SK-N-MC (cell line): ENCODE measurements around a stretch of chr17.

- RRBS, result 2% methylated on average over 18 of the region's 77 CpGs
Measured at GRCh38 chr17:9002778-9003446, 18.4 kb upstream of the NTN1 start.

GRCh38 chr17:9028299-9028774, 7.0 kb downstream of the NTN1 start:
- RRBS, result no CpG with 5 or more reads among the region's 7 CpGs

GRCh38 chr17:9184957-9185690, 163.8 kb downstream of the NTN1 start:
- RRBS, result no CpG with 5 or more reads among the region's 15 CpGs

DNA sequence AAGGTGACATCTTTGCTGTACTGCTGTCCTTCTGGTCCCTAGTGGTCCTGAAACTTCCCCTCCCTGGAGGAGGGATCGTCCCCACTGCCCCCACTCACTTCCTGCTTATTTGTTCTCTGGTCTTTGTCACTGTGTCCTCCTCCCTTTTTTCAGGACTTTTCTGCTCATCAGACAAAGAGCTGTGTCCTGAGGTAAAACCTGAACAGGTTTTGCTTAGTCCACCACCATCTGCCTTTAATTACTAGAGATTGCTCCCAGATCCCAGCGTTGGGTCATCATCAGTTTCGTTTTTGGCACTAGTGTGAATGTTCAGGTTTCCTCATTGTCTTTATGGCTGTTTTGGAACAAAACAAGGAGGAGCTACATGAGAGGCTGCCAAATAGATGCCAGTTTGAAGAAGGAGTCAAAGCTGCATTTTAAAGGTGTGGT, 195.8 kb downstream of the NTN1 start:
- RRBS, result no CpG with 5 or more reads among the region's 3 CpGs

- RRBS, result no CpG with 5 or more reads among the region's 10 CpGs
Measured at GRCh38 chr17:9646273-9646783, 1.0 kb downstream of the USP43 start.

- RRBS, result no CpG with 5 or more reads among the region's 10 CpGs
Measured at GRCh38 chr17:9684805-9685394, 39.6 kb downstream of the USP43 start.

GRCh38 chr17:10014126-10014743, 109.2 kb upstream of the RCVRN start:
- RRBS, result no CpG with 5 or more reads among the region's 13 CpGs

DNA sequence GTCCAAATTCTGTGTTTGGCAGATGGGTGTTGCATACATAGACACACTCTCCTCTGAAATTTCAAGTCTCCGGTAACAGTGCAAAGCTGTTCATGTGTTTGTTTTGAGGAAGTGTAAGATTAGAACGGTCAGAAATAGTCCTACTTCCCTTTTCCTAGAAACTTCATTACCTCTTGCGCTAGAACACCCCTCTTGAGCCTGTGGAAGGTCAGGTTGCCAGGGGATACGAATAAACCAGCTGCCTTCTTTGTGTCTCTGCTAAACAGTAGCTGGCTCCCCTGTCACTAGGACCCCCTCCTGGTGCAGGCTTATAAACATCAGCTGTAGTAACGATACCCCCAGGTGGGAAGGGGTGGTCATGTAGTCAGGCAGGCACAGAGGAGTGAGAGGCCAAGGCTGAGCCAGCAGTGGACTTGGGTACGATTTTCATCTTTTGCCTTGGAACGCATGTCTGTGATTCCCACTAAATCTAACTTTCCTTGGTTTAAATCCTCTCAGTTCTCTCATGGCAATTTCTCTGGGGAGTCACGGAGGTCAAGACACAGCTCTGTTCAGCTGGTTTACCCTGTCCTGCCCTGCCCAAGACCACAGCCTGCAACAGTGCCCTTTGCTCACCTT, 113.5 kb upstream of the RCVRN start:
- RRBS, result no CpG with 5 or more reads among the region's 8 CpGs

DNA sequence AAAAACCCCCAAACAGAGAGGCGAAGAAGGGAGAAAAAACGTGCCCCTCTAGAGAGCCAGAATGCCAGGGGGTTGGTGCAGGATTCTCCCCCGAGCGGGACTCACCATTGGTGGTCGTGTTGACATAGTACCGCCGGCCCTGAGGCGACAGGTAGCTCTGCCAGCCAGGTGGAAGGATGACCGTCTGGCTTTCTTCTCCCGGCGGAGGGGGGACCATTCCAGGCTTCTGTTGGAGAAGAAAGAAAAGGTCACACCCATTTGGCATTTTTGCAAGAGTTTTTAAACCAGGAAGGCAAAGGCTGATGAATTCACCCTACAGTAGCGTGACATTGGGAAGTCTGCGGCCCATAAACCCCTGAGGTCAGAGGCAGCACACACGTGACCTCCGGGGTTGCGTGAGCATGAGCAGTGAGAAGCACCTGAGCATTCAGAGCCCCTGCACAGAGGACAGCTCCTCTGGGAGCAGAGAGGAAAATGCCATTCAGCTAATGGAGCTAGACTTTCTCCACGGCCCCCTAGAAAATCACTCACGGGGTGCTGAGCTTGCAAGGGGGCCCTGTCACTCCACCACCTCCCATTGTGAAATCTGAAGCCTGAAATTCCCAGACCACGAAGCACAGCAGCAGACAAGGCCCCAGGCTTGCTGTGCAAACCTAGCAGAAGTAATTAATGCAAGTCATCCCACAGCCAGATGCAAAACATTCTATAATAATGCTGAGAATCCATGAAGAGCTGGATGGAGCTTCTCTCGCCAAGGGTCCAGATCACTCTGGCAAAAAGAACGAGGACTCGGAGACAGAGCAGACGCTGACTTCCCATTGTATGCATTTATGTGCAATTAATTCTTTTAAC, 114.8 kb upstream of the RCVRN start:
- RRBS, result 34% methylated on average over 4 of the region's 23 CpGs

DNA sequence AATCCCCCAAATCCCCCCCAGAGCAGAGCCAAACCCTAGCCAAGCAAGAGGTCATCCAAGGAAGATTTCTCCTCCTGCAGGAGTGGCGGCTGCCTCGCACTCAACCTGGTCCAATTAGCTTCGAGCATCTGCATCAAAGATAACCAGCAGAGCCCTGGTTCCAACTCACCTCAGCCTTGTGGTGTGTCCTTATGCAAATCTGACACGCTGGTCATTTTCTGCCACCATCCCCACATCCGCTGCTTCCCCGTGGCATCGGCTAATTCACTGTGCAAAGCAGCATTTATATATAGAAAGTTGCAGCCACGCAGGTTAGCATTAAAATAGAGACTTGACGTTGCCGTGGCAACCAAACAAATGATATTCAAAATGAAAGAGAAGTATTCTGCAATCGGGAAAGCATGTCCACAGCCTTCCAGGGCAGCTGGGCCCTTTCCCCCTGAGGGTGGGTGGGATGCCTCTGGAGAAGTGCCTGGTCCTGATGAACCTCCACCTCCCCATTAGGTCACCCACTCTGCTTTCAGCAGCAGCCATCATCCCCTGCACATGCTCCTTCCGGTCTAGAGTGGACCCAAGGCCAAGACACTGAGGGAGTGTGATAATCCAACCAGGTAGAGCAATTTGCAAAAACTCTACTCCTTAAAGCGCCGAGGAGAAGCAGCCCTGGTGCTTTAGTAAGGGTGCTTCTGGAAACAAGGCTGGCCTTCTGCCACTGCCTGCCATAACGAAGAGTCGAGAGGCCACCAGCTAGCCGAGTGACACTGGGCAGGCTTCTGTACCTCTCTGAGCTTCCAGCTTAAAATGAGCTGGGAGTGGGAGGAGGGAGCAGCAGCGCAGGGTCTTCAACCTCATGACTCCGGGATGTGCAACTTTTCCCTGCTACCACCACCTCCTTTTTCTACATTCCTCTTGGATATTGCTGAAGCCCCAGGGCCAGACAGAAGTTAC, 138.6 kb downstream of the GAS7 start:
- RRBS, result no CpG with 5 or more reads among the region's 19 CpGs

DNA sequence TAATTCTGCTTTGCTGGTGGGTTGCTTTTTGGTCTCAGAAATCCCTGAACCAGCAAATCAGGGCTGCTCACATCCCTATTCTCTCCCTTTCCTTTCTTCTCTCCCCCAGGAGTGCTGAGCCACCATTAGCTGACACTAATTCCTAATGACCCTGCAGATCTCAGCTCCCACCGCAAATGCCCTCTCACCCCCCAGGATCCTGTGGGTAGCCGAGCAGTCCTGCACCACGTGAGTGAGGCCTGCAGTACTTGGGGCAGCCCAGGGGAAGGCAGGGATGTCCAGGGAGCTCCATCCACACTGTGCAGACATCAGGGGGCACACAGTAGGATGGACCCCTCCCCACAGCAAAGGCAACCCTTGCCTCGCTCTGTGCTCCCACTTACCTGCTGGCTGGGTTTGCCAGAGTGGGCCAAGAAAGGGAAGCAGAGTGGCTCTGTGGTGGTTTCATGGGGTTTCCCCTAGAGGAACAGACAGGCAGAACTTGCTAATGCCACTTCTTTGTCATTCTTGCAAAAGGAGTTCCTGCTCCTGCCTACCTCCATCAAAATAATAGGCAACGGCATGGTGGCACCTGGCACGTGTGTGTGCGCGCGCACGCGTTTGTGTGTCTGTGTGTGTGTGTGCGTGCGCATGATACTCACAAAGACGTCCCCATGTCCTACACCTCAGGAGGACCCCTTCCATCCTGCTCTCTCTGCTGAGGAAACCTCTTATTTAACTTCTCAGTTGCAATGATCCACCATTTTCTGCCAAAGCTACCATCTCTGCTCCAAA, 135.5 kb downstream of the GAS7 start:
- RRBS, result no CpG with 5 or more reads among the region's 14 CpGs

DNA sequence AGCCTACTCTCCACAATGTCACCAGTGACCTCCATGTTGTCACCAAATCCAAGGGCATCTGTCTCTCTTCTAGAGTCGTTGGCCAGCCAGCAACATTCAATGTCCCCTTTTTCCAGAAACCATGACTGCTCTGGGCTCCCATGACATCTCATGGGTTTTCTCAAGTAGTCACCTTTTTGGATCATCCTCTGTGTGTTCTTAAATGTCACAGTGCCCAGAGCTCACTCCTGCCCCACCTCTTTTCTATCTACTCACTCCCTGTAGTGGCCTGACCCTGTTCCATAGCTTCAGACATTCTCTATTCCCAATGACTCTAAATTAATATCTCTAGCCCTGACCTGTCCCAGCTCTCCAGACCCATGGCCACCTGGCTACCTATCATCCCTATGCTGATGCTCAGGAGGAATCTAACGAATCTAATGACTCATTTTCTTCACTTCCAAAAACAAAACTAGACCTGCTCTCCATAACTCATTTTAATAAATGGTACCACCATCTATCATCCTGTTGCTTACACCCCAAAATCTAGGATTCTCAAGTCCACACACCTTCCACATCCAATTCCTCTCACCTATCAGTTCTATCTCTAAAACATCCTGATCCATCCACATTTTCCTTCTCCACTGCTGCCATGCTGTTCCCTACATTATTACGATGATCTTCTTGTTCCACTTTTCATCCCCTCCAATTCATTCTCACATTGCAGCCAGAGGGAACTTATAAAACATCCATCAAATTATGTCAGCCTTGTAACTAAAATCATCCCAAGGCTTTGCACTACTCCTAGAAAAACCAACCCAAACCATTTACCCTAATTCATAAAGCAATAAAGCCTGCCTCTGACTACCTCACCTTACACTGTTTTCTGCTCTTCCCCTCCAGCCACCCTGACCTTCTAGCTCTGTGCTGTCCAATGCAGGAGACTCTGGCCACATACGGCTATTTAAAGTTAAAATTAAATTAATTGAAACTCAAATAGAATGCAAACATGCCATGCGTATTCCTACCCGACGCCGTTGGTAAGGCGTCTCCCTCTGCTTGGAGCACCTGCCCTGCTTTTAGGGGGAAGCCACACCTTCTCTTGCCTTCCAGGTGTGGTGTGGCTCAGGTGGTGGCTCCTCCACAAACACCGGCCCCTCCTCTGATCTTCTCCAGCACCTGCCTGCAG, 93.8 kb downstream of the GAS7 start:
- RRBS, result no CpG with 5 or more reads among the region's 10 CpGs

DNA sequence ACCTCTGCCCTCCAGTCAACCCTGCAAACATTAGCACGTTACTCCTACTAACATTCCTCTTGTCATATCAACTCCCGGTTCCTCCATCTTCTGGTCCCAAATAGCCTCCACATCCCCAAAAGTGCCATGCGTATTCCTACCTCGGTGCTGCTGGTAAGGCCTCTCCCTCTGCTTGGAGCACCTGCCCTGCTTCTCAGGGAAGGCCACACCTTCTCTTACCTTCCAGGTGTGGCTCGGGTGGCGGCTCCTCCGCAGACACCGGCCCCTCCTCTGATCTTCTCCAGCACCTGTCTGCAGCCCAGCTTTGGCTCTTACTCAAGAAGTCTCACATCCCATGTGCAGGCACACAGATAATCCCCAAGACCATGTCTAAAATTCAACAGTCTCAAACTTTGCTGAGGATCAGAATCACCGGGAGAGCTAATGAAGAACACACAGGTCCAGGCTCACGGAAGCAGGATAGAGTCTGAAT, 92.3 kb downstream of the GAS7 start:
- RRBS, result no CpG with 5 or more reads among the region's 10 CpGs

- RRBS, result 80% methylated on average over 1 of the region's 5 CpGs
Measured at GRCh38 chr17:10125771-10126017, 72.7 kb downstream of the GAS7 start.

- RRBS, result no CpG with 5 or more reads among the region's 2 CpGs
Measured at GRCh38 chr17:10289975-10290464, 82.8 kb downstream of the MYH13 start.

GRCh38 chr17:10340147-10340479, 32.7 kb downstream of the MYH13 start:
- RRBS, result no CpG with 5 or more reads among the region's 8 CpGs

- RRBS, result no CpG with 5 or more reads among the region's 9 CpGs
Measured at GRCh38 chr17:10617988-10618688, 39.0 kb downstream of the MYH3 start.

GRCh38 chr17:10631678-10632591, 25.2 kb downstream of the MYH3 start:
- RRBS, result no CpG with 5 or more reads among the region's 24 CpGs

- RRBS, result no CpG with 5 or more reads among the region's 3 CpGs
Measured at GRCh38 chr17:10784810-10785140, 19.1 kb downstream of the TMEM238L start.

GRCh38 chr17:10802856-10803402, 970 bp downstream of the TMEM238L start:
- RRBS, result no CpG with 5 or more reads among the region's 13 CpGs